Thoracic aorta endothelial cell (primary cell): ENCODE data around the genes LNPK, HOXD1 and TTC30A.

DNA sequence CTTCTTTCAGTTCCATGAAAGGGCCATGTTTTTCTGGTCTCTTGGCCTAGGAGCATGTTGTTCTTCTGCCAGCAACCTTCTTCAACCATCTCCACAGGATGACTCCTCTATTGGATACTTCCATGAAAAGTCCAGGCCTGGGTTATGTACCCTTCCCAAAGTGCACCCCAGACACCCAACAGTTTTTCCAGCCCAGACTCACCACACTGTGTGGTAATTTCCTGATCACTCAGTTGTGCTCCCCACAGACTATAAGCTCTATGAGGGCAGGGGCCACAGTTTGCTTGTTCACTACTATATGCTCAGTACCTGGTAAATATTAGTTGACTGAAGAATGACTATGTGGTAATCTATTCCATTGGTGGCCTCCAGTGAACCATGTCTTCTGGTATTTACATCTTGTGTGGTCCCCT is 58.0 kb upstream of the WIPF1 start:
- CAGE, long polyA plus RNA = no peak

DNA sequence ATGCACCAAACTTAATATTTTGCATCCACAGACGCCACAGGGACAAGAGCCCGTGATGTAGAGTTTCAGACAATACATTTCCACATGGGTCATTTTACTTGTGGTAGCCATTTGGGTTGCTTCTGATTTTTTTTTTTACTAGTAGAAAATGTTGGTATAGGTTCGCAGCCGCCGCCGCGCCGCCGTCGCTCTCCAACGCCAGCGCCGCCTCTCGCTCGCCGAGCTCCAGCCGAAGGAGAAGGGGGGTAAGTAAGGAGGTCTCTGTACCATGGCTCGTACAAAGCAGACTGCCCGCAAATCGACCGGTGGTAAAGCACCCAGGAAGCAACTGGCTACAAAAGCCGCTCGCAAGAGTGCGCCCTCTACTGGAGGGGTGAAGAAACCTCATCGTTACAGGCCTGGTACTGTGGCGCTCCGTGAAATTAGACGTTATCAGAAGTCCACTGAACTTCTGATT is 44.6 kb downstream of the CHRNA1 start:
- CAGE, long polyA plus RNA = no peak

- CAGE, long polyA plus RNA = no peak
Observed at GRCh38 chr2:176002137-176002590, at the start of gene LNPK. Gene LNPK (minus strand): TSS chr2:176002267.

DNA sequence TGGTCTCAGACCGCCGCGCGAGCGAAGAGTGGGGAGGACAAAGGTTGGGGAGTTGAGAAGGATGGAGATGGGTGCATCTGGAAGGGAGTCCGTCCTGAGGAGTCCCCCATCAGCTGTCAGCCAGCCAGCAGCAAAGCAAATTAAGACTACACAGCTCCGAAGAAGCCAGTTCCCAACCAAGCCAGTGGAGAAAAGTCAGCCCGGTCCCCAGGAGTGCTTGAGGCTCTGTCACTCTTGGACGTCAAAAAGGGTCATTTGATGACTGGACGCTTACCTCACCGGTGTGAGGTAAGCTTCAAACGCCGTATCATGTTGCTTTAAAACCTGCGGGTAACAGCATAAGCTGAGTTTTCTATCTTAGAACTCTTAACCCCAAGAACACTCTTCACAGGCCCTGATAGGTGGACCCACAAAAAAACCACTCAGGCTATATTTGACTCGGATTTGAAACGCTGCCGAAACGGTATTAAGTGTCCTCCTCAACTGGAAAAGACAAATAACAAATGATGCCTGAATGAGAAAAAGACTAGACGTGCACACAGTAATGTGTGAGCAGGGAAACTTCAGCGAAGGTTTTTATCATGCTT is 617 bp upstream of the LNPK start:
- CAGE, long polyA plus RNA = no peak

GRCh38 chr2:176120704-176121167 is 1.8 kb upstream of the HOXD9 start:
- CAGE, long polyA plus RNA = no peak

DNA sequence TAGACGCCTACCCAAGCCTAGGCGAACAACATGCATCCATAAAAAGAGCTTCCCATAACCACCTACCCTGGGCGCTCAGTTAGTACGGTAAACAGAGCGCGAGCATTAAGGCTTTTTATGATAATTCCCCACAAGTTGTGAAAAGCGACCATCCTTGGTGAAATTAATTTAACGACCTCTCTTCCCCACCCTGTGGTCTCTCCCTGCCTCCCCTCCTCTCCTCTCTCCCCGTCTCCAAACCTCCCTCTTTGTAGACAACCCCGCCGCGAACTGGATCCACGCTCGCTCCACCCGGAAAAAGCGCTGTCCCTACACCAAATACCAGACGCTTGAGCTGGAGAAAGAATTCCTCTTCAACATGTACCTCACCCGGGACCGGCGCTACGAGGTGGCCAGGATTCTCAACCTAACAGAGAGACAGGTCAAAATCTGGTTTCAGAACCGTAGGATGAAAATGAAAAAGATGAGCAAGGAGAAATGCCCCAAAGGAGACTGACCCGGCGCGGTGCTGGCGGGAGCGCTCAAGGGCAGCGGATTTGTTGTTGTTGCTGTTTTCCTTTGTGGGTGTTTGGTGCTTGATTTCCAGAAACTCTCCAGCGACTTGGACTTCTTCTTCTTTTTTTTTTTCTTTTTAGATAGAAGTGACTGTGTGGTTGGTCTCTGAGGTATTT is 1.3 kb downstream of the HOXD9 start:
- CAGE, long polyA plus RNA = no peak

- CAGE, long polyA plus RNA = no peak
Observed at GRCh38 chr2:176134851-176135565, 5.5 kb downstream of the HOXD8 start.

- CAGE, long polyA plus RNA = no peak
Observed at GRCh38 chr2:176145949-176146450, 5.3 kb upstream of the HOXD4 start.

- CAGE, long polyA plus RNA = no peak
Observed at GRCh38 chr2:176162976-176163543, 6.0 kb downstream of the HOXD3 start.

GRCh38 chr2:176187989-176188914 is at the start of gene HOXD1:
Gene HOXD1 (plus strand): TSS chr2:176188668.
- CAGE, long polyA plus RNA = no peak

GRCh38 chr2:176188915-176189827 is 703 bp downstream of the HOXD1 start:
- CAGE, long polyA plus RNA = no peak

DNA sequence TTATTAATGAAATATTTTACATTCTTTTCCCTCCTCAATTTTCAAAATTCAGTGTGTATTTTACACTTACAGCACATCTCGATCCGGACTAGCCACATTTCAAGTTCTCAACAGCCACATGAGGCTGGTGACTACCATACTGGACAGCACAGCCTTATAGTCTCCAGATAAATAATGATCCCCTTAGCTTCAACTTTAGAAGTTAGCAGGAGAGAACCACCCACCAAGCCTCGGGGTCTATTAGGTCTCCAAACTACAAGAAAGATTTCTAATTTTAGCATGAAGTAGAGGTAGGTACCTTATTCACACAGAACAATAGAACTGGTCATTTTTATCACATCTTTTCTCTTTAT is 95.3 kb upstream of the HNRNPA3 start:
- CAGE, long polyA plus RNA = no peak

DNA sequence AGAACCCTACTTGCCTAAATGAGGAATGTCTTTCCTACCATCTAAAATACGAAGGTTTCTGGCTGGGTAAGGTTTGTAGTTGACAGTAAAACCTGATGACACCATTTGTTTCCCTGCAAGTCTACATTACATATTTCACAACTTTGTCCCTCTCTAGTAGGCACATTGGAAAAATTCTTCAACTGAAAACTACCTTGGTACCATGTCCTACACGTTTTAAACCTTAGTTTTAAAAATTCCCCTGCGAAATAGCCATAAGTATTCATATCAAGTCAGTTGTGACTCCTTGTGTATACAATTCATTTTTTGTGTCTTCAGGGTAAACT is 9.4 kb downstream of the HNRNPA3 start:
- CAGE, long polyA plus RNA = no peak

GRCh38 chr2:177240607-177241414 is 23.7 kb downstream of the NFE2L2 start:
- CAGE, long polyA plus RNA = no peak

- CAGE, long polyA plus RNA = no peak
Observed at GRCh38 chr2:177257775-177258868, 6.4 kb downstream of the NFE2L2 start.

- CAGE, long polyA plus RNA = no peak
Observed at GRCh38 chr2:177266226-177267176, 2.0 kb upstream of the NFE2L2 start.

DNA sequence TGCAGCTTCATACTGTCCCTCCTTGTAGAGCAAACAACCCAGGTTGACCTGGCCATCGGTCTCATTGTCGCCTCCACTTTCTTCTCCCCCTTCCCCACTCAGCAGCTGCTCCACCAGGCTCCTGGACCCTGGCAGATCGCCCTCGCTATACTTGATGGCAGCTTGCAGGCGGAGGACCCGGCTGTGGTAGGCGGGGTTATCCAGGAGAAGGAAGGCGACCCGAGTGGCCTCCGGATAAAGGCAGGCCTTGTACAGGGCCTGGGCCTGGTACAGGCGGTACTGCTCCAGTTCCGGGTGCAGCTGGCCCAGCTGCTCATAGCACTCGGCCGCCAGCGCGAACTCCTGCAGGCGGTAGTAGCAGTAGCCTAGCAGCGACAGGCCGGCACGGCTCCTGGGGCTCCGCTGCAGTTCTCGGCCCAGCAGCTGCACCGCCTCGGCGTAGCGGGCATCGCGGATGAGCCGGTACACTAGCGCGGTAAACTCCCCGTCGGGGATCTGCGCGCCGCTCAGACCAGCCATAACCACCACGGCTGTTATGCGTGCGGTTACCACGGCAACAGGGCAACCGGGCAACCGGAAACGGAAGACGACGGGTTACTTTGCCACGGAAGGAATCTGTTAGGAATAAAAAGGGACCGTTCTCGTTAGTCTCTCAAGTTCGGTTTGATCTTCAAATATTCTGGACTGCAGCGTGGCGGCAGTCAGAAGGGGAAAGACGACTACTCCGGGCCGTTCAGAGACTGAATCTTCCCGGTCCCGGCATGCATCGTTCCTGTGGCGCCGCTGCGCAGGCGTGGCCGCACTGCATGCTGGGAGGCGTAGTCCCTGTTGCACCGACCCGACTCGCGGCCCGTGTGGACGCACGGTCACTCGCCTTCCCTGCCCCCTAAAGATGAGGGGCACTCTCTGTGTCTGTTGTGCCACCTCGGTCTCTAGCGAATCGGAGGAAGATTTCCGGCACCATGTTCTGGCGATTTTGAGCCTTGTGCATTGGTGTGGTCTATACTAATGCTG is at the start of gene TTC30A:
Gene TTC30A, minus strand, starts transcription at position 560 of the 1,014 bp plus-strand sequence.
- CAGE, long polyA plus RNA = no peak

GRCh38 chr2:177784462-177784819 is 165.9 kb upstream of the TTC30A start:
- CAGE, long polyA plus RNA = no peak

- CAGE, long polyA plus RNA = no peak
Observed at GRCh38 chr2:178277524-178278344, 83.4 kb downstream of the OSBPL6 start.

- CAGE, long polyA plus RNA = no peak
Observed at GRCh38 chr2:178414382-178415351, 36.3 kb downstream of the PRKRA start.